ENCODE measurements around a stretch of chr14.

DNA sequence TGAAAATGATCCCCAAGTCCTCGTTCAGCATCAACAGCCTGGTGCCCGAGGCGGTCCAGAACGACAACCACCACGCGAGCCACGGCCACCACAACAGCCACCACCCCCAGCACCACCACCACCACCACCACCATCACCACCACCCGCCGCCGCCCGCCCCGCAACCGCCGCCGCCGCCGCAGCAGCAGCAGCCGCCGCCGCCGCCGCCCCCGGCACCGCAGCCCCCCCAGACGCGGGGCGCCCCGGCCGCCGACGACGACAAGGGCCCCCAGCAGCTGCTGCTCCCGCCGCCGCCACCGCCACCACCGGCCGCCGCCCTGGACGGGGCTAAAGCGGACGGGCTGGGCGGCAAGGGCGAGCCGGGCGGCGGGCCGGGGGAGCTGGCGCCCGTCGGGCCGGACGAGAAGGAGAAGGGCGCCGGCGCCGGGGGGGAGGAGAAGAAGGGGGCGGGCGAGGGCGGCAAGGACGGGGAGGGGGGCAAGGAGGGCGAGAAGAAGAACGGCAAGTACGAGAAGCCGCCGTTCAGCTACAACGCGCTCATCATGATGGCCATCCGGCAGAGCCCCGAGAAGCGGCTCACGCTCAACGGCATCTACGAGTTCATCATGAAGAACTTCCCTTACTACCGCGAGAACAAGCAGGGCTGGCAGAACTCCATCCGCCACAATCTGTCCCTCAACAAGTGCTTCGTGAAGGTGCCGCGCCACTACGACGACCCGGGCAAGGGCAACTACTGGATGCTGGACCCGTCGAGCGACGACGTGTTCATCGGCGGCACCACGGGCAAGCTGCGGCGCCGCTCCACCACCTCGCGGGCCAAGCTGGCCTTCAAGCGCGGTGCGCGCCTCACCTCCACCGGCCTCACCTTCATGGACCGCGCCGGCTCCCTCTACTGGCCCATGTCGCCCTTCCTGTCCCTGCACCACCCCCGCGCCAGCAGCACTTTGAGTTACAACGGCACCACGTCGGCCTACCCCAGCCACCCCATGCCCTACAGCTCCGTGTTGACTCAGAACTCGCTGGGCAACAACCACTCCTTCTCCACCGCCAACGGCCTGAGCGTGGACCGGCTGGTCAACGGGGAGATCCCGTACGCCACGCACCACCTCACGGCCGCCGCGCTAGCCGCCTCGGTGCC lies 1.1 kb downstream of the FOXG1 start:
- RRBS, result 4% methylated on average over 14 of the region's 126 CpGs

DNA sequence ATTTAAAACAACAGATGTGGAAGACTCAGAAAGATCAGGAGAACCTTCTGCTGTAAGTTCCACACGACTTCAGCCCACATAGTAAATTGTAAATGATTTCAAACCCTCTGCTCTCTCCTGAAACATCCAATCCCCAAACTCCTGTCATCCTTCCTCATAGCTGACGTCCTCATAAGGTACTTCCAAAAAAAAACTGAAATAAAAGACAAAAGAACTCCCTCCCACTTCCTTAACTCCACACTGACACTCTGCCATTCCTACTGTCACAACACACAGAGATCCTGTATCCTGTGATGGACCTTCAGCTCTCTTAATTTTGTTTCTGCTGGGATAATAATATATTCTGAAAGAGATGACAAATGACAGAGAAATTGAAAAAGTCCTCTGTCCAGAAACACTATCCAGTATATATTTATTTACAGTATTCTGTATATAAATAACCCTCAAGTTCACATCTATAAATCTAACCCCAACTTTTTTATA lies 3.0 kb downstream of the PRKD1 start:
- RRBS, result no CpG with 5 or more reads among the region's 2 CpGs

DNA sequence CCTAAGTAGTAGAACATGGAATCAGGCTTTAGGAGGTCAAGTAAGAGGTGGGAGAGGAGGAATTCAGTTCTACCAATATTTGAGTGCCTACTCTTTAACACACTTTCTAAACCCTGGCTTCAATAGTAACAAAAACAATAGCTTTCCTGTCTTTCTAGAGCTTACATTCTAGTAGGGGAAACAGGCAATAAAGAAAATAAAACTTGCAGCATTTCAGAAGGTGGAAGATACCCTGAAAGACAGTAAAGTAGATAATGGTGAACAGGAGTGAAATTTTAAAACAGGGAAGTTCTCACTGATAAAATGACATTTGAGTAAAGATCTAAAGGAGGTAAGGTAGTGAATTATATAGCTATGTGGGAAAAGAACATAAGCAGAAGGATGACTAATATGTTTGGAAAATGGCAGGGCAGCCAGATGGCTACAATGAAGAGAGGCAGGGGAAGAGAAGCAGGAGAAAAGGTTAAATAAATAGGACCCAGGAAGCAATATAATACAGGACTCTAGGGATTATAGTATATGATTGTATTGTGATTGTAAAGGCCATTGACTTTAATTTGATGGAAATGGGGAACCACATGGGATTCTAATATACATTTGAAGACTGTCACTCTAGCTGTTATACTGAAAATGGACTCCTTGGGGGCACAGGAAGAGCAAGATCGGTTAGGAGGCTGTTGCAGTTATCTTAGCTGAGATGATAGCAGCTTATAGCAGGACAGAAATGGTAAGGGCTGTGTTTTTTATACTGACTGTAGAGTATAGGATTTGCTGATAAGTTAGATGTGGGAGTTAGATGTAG lies 33.0 kb downstream of the SCFD1 start:
- RRBS, result no CpG with 5 or more reads among the region's 1 CpG

GRCh38 chr14:30683358-30683894 lies 61.3 kb downstream of the SCFD1 start:
- RRBS, result no CpG with 5 or more reads among the region's 7 CpGs

DNA sequence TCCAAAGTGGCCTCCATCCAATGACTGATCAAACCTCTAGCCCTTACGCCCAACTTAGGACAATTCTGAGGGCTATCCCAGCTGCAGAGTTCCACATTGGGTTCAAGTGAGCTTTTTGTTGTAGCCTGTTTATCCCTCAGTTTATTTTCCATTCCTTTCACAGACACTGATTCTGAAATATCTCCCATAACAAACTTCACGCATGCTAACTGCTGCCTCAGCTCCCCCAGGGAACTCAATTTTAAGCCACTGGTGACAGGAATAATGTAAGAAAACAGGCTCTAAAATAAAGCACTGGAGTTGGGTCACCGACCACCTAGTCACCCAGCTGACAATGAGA lies 29.5 kb upstream of the AP4S1 start:
- RRBS, result no CpG with 5 or more reads among the region's 3 CpGs

DNA sequence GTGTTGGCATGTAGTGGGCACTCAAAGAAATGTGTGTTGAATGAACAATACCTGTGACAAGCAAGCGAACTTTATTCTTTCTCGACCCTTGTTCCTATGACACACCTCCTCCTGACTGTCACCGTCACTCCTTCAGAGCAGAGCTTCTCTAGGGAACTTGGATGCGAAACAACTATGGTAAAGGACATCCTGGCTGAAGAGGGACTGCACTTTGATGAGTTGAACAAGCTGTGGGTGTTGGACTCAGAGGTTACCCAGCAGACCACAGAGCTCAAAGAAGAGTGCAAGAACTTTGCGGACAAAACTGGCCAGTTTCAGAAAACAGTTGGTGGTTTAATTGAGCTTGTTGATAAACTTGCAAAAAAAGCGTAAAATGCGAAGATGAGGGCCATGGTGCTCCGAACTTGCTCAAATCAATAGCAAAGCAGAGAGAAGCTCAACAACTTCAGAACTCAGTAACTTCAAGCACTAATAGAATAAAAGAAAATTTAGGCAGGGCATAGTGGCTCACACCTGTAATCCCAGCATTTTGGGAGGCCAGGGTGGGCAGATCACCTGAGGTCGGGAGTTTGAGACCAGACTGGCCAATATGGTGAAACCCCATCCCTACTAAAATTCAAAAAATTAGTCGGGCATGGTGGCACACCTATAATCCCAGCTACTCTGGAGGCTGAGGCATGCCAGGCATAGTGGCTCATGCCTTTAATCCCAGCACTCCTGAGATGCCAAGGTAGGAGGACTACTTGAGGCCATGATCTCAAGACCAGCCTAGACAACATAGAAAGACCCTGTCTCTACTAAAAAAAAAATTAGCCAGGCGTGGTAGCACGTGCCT lies 6.9 kb upstream of the AP4S1 start:
- RRBS, result no CpG with 5 or more reads among the region's 12 CpGs

GRCh38 chr14:31128399-31129110 lies 79.0 kb downstream of the HECTD1 start:
- RRBS, result no CpG with 5 or more reads among the region's 9 CpGs

DNA sequence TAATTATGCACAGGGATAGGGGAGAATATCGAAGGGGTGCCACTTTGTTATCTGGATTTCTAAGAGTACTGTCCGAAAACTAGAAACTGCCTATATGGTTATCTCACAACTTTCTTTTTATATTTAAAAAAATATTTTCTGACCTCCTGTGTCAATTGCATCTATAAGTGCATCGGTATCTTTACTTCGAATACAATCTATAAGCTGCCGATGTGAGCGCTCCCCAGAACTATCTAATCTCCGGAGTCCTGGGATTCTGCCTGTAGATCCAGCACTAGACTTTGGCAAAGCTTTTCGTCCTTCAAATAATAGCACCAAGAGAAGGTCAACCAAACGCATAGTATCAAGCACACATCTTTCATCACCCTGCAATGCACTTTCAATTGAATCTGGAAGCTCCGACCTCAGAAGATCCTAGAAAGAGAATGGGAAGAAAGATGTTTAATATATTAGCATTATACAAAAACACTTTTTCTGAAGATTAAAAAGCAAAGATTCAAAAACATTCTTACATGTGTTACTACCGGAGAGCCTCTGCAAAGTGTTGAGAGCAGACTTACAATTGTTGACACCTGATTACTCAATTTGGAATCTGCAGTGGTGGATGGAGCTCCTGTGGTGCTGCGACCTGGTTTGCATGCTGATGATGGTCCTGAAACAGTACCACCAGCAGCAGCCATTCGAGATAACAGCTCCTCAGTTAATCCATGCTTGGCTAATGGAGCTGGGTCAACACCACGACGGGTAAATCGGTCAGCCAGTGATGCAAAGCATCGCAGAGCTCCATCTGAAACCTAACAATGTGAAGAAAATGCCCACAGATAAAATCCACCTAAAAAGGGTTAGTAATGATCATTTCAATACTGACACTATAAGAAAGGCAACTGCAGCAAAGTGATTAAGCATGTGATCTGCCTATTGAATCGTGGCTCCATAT lies 34.3 kb downstream of the HECTD1 start:
- RRBS, result no CpG with 5 or more reads among the region's 18 CpGs

DNA sequence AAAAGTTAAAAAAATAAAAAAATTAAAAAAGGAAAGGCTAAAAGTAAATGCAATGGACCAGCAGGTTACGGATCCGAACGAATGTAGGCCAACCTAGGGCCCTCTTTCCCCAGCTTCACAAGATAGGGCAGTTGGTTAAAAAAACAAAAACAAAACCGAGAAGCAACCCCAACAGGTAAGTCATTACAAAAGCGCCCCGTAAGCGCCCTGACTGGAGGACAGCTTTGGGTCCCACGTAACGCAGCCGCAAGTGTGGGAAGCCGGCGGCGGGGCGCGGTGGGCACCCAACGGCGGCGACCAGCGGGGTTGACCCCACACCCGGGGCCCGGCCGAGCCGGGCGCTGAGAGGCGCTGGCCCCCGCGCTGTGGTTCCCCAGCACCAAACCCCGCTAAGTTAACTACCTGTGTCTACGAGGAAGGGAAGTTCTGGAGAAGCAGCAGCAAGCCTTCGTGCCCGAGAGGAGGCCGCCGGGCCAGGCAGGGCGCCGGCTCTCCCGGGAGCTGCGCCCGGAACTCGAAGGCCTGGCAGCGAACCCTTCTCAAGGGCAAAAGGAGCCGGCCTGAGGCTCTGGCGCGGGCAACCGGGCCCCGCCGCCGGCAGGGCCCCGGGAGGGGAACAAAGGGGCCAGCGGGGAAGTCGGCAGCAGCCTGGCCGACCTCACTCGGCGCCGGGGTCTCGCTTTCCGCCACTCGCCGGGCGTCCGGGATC lies 825 bp downstream of the HECTD1 start:
- RRBS, result 2% methylated on average over 20 of the region's 60 CpGs

- RRBS, result no CpG with 5 or more reads among the region's 14 CpGs
Measured at GRCh38 chr14:31207323-31207438, 412 bp downstream of the HECTD1 start.

DNA sequence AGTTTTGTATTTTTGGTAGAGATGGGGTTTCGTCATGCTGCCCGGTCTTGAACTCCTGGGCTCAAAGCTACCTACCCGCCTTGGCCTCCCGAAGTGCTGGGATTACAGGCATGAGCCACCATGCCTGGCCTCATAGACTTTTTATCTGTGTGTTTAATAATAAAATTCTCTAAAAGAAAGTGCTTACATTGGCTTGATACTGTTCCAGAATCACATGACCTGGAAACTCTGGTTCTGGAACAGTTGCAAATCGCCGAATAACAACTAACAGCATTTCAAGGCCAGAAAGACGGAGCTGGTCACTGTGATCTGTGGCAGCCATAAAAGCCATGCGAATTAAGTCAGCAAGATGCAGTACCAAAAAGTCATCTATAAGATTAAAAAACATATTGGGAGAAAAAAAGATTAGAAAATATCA lies 99.0 kb downstream of the HEATR5A start:
- RRBS, result no CpG with 5 or more reads among the region's 8 CpGs

DNA sequence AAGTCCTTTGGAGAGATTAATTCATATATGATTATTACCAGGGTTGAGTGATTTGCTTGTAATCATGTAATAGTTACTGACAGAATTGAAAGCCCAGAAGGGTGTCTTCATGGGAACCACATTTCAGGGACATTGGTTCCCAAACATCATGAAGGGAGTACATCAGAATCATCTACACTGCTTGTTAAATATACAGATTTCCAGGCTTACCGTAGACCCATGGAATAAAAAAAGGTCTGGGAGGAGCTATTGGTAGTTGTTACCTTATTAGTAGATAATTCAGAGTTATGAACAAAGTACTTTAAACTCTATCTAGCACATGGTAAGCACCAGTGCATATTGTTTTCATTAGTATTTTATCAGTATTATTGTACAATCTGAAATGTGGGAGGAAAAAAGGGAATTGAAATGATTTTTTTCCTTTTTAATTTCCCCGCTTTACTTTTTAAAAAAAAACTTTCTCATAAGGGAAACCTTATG lies 65.6 kb downstream of the NUBPL start:
- RRBS, result no CpG with 5 or more reads among the region's 2 CpGs

DNA sequence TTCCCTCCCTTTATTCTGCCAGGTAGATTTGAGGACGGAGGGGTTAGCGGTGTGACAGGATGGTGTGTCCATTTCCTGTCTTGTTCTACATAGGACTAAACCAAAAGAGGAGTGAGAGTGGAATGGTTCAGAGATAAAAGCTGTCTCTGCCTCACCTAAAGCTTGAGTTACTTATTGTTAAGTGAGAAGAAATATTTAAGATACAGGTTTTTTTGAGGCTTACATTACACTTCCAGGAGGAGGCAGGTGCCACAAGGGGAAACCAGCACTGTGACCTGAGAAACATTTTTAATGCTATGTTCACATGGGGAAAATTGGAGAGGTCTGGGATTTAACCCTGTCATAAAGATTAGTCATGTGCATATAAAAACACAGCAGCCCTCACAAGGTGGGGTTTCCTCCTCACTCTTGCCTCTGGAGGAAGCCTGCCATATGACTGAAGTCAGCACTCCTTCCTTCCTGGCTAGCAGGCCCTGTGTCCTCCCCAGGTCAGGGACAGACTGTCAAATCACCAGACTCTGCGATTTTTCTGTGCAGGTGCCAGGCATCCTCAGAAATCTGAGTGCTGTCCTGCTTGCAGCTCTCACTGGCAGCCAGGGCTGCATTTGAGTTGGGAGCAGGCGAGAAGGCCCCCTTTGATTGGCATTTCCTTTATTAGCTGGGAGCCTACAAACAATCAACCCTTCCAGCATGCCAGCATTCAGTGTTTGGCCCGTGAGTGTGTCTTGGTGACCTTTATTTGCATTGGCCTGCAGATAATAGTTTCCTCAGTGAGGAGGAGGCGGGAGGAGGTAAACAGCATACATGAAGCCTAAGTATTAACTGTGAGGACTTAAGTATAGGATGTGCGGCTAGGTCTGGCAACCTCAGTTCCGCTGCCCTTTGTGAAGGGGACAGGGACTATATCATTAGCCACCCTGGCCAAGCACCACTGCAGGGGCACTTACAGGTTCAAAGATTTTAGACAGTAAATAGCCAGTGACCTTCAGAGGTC lies 183.9 kb upstream of the ARHGAP5 start:
- RRBS, result no CpG with 5 or more reads among the region's 8 CpGs

DNA sequence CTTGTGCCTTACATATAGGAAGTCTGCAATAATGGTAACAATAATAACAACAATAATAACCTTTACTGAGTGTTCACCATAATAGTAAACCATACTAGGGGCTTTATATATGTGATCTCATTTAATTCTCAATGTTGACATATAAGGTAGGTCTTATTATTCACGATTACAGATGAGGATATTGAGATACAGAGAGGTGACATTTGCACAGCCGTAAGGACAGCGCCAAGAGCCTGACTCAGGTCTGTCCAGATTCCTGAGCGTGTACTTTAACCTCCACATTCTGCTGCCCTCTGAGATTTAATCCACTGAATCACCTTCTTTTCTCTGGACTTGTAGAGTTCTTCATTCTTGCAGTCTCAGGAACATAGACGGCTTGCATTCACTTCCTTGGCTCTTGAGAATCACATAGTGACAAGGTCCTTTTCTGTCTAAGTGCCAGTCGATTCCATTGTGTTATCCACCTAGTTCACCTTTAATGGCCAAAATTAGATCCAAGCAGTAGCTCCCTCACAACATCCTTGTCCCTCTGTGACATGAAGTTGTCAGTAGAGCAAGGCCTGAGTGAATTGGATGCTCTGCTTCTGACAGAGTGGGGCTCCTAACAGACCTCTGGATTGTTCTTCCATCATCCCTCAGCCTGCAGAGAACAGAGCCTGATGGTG lies 141.0 kb upstream of the ARHGAP5 start:
- RRBS, result no CpG with 5 or more reads among the region's 6 CpGs

- RRBS, result 64% methylated on average over 3 of the region's 6 CpGs
Measured at GRCh38 chr14:31965851-31966529, 111.1 kb upstream of the ARHGAP5 start.

DNA sequence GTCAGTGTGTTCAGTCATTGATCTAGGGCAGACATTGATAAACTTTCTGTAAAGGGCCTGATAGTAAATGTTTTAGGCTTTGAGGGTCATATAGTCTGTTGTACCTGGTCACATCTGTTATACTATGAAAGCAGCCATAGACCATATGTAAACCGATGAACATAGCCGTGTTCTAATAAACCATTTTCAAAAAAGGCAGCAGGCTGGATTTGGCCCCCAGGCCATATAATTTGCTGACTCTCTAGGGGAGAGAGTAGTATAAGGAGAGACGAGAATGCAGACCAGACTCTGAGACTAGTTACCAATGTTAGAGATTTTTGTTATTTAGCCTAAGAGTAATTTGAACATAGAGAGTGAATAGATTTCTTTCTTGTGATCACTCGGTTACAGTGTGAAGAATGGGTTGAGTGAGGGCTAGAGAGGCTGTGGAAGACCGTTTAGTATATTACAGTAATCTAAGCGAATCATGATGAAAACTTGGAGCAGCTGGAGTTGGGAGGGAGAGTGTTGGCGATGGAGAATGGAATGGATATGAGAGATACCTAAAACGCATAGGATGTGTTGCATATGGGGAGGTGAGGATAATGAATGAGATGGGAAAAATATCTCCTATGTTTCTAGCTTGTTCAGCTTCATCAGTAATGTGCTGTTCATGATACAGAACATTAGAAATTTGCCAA lies 21.6 kb downstream of the ARHGAP5 start:
- RRBS, result no CpG with 5 or more reads among the region's 8 CpGs

DNA sequence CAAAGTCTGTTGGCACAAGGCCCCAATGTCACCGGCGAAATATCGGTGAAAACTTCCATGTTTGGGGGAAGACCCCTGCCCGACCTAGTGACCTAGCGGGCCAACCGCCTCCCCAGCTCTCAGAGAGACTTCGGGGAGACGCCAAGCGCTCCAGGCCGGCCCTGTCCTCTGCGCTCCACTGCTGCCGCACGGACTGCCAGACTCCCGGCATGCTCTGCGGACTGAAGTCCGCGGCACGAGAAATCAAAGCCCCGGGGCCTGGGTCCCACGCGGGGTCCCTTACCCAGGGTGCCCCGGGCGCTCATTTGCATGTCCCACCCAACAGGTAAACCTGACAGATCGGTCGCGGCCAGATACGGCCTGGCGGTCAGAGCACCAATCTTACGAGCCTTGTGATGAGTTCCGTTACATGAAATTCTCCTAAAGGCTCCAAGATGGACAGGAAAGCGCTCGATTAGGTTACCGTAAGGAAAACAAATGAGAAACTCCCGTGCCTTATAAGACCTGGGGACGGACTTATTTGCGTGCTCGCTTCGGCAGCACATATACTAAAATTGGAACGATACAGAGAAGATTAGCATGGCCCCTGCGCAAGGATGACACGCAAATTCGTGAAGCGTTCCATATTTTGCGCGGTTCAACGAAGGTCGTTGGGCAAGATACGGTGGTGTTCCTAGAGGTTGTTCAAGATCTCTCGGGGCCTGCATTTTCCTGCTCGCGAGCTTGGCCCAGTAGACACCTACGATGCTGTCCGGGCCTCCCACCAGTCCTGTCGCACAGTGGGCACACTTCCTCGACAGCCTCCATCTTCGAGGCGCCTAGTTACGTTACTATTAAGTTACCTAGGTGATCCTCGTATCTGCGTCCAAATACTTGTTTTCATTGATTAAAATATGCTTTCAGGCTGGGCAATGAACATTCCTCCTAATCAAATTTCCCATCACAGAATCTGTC lies 124.7 kb downstream of the ARHGAP5 start:
- RRBS, result 1% methylated on average over 14 of the region's 60 CpGs

- RRBS, result no CpG with 5 or more reads among the region's 5 CpGs
Measured at GRCh38 chr14:32224955-32225541, 104.0 kb upstream of the AKAP6 start.

DNA sequence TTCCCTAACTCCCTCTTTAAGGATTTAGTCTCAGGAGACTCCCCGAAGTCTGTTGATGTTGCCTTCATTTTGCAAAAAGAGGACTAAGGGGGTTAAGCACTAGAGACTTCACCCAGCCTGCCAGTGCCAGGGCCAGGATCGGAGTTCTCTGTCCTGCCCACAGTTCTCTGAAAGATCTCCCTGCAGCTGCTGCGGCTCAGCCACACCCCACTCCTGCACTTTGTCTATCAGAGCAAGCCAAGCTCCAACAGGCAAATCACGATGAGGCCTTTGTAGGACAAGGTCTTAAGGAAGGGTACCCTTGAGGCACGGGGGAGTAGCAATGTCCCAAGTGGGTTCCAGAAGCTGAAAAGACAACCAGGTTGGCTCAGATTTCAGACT lies 148.8 kb upstream of the EGLN3 start:
- RRBS, result no CpG with 5 or more reads among the region's 5 CpGs

DNA sequence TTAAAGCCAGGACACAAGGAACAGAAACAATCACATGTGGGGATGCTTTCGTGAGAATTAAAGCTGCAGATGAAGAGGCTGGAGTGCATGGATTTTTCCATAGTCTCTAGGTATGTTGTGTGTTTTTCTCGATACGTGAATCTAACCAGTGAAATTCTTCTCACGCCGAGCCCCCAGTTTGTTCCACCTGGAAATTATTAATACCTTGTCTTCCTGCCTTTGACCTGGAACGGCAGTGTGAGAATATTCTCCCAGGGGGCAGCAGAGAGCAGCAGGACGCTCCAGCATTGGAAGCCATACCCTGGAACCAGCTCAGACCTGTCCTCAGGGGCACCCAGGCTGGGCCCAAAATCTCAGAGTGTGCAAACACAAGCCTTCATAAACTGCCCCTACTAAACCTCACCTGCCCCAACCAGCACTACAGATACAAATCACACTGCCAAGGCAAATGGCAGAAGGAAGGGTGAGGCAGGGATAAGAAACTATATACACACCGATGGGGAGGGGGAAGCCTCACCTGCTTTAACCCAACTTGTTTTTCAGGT lies 130.4 kb downstream of the SPTSSA start:
- RRBS, result no CpG with 5 or more reads among the region's 8 CpGs